Pulmonary lymph node (tissue), 1 donor: Measurements from ENCODE around the genes FBXO11, GTF2A1L and LHCGR.

- PRO-cap, result no peak
Observed at GRCh38 chr2:47378879-47379129, 9.7 kb downstream of the EPCAM start.

GRCh38 chr2:47698508-47699089 is 84.3 kb upstream of the MSH6 start:
- PRO-cap, result no peak

GRCh38 chr2:47785794-47786499 is 3.0 kb downstream of the MSH6 start:
- PRO-cap, result no peak

DNA sequence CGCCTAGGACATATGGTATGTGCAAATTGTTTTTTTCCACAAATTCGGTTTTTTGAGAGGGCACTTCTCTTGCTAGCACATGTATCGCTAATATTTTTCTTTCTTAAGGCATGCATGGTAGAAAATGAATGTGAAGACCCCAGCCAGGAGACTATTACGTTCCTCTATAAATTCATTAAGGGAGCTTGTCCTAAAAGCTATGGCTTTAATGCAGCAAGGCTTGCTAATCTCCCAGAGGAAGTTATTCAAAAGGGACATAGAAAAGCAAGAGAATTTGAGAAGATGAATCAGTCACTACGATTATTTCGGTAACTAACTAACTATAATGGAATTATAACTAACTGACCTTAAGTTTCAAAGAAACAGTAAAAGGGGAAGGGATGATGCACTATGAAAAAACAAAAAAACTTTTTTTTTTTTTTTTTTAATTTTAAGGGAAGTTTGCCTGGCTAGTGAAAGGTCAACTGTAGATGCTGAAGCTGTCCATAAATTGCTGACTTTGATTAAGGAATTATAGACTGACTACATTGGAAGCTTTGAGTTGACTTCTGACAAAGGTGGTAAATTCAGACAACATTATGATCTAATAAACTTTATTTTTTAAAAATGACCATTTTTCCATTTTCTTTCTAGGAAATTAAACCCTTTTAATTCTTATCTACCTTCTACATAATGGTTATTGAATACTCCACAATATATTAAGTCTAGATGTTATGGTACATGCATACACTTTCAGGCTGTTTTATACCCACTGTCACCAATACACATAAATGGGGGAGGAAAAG is 23.6 kb downstream of the MSH6 start:
- PRO-cap, result no peak

GRCh38 chr2:47822004-47822660 is 39.2 kb downstream of the MSH6 start:
- PRO-cap, result no peak

GRCh38 chr2:47869707-47870812 is 36.2 kb downstream of the FBXO11 start:
- PRO-cap, result no peak

GRCh38 chr2:47905589-47906592 is at the start of gene FBXO11:
Gene FBXO11, minus strand, starts transcription at chr2:47906498.
- PRO-cap, result bidirectional peak, plus-strand start at chr2:47905736, minus-strand start at chr2:47905722; unidirectional peak, minus-strand start at chr2:47906066; bidirectional peak, plus-strand start at chr2:47906790, minus-strand start at chr2:47906443

GRCh38 chr2:47965048-47965513 is 58.8 kb upstream of the FBXO11 start:
- PRO-cap, result no peak

DNA sequence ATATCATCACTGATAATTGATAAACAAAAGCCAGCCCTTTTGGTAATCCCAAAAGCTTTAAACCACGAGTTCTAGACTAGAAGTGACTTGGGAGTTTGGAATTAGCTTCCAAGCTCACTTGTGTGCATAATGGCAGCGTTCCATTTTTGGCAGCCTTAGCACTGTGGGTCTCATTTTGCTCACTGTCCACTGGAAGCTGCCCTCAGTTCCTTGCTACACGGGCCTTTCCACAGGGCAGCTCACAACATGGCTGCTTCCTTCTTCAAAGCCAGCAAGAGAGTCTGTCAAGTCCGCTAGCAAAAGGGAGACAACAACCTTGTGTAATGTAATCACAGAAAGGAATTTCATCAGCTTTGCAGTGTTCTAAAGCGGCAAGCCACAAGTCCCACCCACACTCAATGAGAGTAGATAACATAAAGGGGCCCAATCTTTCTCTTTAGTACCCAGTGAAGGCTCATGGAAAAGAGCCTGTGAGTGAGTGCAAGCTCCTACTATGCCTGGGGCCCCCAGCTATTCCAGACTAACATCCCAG is 168.6 kb upstream of the FOXN2 start:
- PRO-cap, result no peak

GRCh38 chr2:48353186-48353458 is 38.6 kb downstream of the FOXN2 start:
- PRO-cap, result no peak

- PRO-cap, result no peak
Observed at GRCh38 chr2:48441452-48442162, 1.0 kb downstream of the PPP1R21 start.

- PRO-cap, result no peak
Observed at GRCh38 chr2:48483899-48484354, 43.4 kb downstream of the PPP1R21 start.

GRCh38 chr2:48525374-48525838 is 4.5 kb upstream of the STON1 start:
- PRO-cap, result no peak

DNA sequence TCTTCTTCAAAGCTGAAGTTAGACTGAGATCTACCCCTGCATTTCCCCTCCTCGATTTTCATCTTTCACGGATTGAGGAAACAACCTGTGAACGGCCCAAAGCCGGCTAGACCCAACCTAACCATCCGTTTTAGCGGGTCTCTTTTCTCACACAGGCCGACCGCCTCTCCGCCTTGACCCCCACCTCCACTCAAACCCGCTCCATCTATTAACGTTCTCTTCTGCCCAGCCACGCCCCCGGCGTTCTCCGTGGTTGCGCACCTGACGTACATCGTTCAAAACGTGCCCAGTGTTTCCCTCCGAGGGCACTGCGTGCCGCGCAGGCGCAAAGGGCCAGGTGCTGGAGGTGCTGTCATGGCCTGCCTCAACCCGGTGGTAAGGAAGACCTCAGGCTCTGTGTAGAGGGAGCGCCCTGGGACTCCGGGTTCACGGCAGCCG is at the start of gene GTF2A1L:
Gene GTF2A1L (plus strand): TSS at position 336 of the 438 bp plus-strand sequence.
- PRO-cap, result no peak

DNA sequence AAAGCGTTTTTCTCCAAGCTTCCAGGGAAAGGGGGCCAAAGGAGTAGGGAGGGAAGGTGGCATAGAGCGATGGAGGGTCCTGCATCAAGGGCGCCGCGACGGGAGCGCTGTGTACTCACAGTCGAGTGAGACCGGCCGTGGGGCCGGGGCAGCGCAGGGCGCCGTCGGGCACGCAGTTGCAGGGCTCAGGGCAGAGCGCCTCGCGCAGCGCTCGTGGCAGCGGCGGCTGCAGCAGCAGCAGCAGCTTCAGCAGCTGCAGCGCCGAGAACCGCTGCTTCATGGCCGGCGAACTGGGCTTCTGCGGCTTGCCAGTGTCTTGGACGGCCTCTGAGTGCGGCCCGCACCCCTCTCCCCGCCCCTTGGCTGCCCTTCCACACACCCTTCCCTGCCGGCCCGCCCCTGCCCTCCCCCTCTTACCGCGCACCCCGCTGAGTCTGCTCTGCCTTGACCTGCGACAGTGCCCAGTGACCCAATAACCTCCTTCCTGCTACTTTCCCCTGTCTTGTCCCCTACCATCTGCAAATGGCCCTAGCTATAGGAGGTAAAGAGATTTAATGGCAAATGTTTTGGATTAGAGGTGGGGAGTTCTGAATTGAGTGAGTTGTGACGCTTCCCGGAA is at the start of gene LHCGR:
Gene LHCGR (minus strand): TSS at position 333 of the 619 bp plus-strand sequence.
- PRO-cap, result no peak

GRCh38 chr2:50347400-50348043 is 684.4 kb downstream of the NRXN1 start:
- PRO-cap, result no peak

GRCh38 chr2:53780147-53780485 is 6.6 kb downstream of the ASB3 start:
- PRO-cap, result no peak

GRCh38 chr2:53784989-53785312 is 1.8 kb downstream of the ASB3 start:
- PRO-cap, result no peak

DNA sequence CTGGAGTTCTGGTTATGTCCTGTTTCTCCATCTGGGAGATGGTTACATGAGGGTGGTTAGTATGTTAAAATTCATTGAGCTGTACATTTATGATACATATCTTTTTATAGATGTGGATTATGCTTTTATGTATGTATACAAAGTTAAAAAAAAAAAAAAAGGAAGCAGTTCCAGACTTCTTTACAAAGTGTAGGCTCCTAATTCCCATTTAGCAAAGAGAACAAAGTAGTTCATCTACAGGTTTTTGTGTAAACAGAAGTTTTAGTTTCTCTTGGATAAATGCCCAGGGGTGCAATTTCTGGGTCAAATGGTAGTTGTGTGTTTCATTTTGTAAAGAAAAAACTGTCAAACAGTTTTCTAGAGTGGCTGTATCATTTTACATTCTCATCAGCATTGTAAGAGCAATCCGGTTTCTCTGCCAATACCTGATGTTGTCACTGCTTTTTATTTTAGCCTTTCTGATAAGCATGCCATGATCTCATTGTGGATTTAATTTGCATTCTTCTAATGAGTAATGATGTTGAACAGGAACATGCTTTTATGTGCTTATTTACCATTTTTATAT is 16.4 kb downstream of the ACYP2 start:
- PRO-cap, result unidirectional peak, minus-strand start at position 417 of the sequence

- PRO-cap, result no peak
Observed at GRCh38 chr2:54020865-54021366, 50.0 kb downstream of the ACYP2 start.